ENCODE measurements around a stretch of chr10.

DNA sequence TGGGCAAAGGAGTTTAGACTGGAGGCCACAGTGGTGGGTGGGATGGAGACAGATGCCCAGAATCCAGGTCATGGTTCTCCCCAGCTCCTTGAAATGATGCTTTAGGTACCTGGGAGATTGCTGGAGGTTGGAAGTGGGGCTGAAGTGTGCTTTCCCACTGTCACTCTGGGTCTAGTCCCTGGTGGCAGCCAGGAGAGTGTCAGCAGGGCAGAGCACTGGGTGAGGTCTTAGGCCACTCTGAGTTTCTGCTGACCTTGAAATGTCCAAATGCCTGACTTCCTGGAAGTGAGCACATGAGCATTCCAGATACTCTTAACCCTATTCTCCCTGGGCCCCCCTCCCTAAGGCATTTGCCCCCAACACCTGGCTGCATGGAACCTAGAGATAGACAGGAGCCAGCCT is 31.6 kb downstream of the PALD1 start:
- PRO-cap = no peak
- RAMPAGE, long total RNA, 4 experiments = no peak in any of the 4 experiments

GRCh38 chr10:70529754-70530355 is 51.3 kb downstream of the PALD1 start:
- PRO-cap = no peak
- RAMPAGE, long total RNA, 4 experiments = no peak in any of the 4 experiments

- PRO-cap = no peak
- RAMPAGE, long total RNA, 4 experiments = no peak in any of the 4 experiments
Measured at GRCh38 chr10:70592417-70592735, 10.2 kb downstream of the PRF1 start.

- PRO-cap = no peak
- RAMPAGE, long total RNA, 4 experiments = no peak in any of the 4 experiments
Measured at GRCh38 chr10:70681787-70682082, 9.4 kb downstream of the ADAMTS14 start.

- PRO-cap = no peak
- RAMPAGE, long total RNA, 4 experiments = no peak in any of the 4 experiments
Measured at GRCh38 chr10:71596648-71597398, 122.8 kb downstream of the C10orf105 start.

DNA sequence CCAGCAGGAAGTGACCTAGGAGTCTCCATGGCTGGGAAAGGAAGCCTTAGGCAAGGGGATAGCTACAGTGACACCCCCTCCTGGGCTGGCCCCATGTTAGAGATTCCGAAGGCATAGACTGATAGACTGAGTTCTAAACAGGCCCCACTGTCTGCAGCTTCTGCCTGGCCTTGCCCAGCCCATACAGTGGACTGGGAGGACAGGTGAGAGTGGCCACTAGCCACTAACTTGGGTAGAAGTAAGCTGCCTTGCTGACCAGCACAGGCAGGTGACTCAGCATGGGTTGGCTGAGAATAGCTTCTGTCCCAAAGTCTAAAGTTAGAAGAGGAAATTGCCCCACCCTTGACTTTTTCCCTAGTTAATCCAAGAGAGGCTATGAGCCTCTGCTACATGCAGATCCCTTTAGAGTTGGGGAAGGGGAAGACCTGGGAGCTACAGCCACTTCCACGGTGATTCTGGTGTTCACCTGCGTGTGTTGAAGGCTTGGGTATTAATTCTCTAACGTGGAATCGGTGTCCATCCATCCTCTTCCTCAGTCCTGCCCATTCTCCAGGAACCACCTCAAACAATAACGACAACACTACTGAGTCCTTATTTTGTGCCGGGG is 106.1 kb downstream of the C10orf105 start:
- PRO-cap = no peak
- RAMPAGE, long total RNA, 4 experiments = no peak in any of the 4 experiments

GRCh38 chr10:71766028-71766432 is 7.3 kb downstream of the VSIR start:
- PRO-cap = no peak
- RAMPAGE, long total RNA, 4 experiments = no peak in any of the 4 experiments

- PRO-cap = no peak
- RAMPAGE, long total RNA, 4 experiments = no peak in any of the 4 experiments
Measured at GRCh38 chr10:71807488-71808617, 34.5 kb upstream of the VSIR start.

- PRO-cap = no peak
- RAMPAGE, long total RNA, 4 experiments = no peak in any of the 4 experiments
Measured at GRCh38 chr10:71816126-71817079, 34.6 kb downstream of the PSAP start.

- PRO-cap = no peak
- RAMPAGE, long total RNA, 4 experiments = no peak in any of the 4 experiments
Measured at GRCh38 chr10:71851644-71852128, 635 bp upstream of the PSAP start.

GRCh38 chr10:72011117-72011972 is 47.1 kb downstream of the CHST3 start:
- PRO-cap = no peak
- RAMPAGE, long total RNA, 4 experiments = no peak in any of the 4 experiments

GRCh38 chr10:72086876-72087907 is 1.2 kb downstream of the SPOCK2 start:
- PRO-cap = no peak
- RAMPAGE, long total RNA, 4 experiments = no peak in any of the 4 experiments

DNA sequence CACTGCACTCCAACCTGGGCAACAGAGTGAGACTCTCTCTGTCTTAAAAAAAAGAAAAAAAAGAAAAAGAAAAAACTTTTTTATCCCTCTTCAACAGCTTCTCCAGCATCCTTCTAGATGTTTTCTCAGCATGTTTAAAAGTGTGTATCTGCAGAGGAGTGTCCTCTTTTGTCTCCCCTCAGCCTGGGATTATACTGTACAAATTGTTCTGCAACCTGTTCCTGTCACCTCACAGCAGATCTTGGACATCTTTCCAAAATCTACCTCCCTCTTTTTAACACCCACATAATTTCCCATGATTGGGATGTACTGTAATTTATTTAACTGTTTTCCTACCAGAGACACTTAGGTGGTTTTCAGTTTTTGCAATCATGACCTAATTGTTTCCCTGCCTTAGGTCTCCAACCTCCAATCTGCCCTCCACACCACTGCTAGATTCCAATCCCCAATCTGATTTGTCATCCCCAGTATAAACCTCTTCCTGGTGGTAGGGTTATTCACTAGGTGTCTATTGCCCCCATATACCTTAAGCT is 17.7 kb upstream of the DDIT4 start:
- PRO-cap = no peak
- RAMPAGE, long total RNA, 4 experiments = no peak in any of the 4 experiments

DNA sequence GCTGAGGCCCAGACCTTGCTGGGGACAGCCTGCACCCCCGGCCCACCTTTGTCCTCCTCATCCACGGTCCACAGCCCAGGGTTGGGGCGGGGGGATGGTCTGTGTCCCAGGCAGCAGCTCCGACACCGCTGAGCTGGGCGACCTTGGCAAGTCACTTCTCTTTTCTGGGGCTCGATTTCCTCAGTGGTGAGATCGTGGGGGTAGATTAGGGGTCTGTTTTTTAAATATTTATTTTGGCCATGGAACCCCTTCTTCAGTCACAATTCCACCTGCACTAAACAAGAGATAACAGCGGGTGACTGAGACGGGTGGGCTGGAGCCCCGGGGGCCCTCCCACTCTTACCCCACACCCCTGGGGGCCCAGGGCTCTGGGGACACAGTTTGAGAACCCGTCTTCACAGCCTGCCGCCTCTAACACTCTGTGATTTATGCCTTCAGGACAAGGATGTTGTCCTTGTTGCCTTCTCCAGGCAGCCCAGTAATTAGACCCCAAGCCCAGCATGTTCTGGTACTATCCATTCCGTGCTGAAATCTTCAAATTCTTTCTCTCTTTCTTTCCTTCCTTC is 30.8 kb downstream of the DNAJB12 start:
- PRO-cap = no peak
- RAMPAGE, long total RNA, 4 experiments = no peak in any of the 4 experiments

- PRO-cap = no peak
- RAMPAGE, long total RNA, 4 experiments = no peak in any of the 4 experiments
Measured at GRCh38 chr10:72343588-72344295, 11.0 kb downstream of the DNAJB12 start.

DNA sequence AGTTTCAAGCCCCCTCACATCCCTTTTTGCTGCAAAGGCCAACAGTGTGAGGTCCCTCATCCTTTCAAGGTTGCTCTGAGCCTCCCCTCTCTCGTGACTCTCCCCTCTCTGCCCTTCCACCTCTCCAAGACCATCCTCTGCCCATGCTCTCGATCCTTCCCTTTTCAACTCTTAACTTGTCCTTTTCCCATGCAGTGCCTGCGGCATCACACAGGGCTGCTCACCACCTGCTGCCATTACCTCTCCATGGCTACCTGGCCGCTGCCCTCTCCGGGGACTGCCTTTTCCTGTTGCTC is 3.4 kb downstream of the DNAJB12 start:
- PRO-cap = no peak
- RAMPAGE, long total RNA, 4 experiments = no peak in any of the 4 experiments

- PRO-cap = no peak
- RAMPAGE, long total RNA, 4 experiments = no peak in any of the 4 experiments
Measured at GRCh38 chr10:72605019-72605458, 20.8 kb downstream of the MICU1 start.

DNA sequence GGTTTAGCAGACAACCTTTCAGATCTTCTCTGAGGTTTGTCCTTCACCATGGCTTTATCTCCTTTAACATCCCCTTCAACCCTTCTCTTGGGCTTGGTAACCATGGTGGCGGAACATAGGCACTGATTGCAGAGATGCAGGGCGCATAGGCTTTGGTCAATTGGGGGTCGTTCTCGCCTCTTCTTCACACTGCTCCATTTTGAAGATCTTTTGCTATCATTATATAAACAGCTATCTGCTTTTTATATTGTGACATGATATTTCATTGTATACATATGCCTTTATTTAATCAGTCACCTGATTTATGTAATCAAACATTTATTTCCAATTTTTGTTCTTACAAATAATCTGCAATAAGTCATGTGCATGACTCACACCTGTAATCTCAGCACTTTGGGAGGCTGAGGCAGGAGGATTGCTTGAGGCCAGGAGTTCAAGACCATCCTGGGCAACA is 10.8 kb upstream of the MICU1 start:
- PRO-cap = no peak
- RAMPAGE, long total RNA, 4 experiments = no peak in any of the 4 experiments

DNA sequence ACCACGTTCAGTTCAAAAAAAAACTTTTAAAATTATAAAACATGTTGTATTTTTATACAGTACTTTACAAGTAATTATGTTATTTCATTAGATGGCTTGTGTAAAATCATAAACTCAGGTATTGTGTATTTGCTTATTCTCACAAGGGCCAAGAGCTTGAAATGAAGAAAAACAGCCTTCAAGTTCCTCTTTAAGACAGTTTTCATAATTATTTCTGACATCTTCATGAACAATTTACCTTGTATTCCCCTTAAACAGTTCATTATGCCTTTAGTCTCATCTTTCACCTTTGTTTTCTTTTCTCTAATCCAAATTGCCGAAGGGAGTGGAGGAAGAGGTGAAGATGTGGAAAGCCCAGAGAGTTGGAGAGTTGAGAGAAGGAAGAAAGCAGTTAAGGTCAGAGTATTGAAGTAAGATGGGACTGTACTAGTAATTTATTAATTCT is 16.0 kb downstream of the MCU start:
- PRO-cap = no peak
- RAMPAGE, long total RNA, 4 experiments = no peak in any of the 4 experiments

DNA sequence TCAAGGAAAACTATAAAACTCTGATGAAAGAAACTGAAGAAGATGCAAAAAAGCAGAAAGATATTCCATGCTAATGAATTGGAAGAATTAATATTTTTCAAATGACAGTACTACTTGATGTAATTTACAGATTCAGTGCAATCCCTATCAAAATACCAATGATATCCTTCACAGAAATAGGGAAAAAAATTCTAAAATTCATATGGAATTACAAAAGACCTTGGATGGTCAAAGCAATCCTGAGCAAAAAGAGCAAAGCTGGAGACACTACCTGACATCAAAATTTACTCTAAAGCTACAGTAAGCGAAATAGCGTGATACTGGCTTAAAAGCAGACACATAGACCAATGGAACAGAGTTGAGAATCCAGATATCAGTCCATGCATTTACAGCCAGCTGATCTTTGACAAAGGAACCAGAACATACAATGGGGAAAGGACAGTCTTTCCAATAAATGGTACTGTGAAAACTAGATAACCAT is 85.1 kb downstream of the MCU start:
- PRO-cap = no peak
- RAMPAGE, long total RNA, 4 experiments = no peak in any of the 4 experiments

Measured in omental fat pad (tissue), 4 donors.